UCH-1 (cell line): Measurements from ENCODE around the genes ZNF157, SYN1, SLC38A5, CACNA1F, GAGE12H, GAGE1 and AKAP4.

GRCh38 chrX:47370154-47370657 lies at the start of gene ZNF157:
Gene ZNF157 (plus strand): TSS chrX:47370578.
- RRBS: no CpG with 5 or more reads among the region's 5 CpGs

- RRBS: no CpG with 5 or more reads among the region's 25 CpGs
Measured at GRCh38 chrX:47555783-47556934, 4.8 kb upstream of the ARAF start.

GRCh38 chrX:47619606-47620252 lies at the start of gene SYN1:
Gene SYN1 (minus strand): TSS chrX:47619857.
- RRBS: 2% methylated on average over 13 of the region's 71 CpGs

DNA sequence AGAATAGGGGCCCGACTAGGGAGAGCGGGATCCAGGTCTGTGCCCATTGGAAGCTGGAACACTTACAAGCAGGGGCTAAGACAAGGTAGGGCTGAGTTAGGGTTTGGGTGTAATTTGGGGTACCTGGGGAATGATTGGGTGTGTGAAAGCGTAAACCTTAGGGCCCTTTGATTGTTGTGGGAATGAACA lies 840 bp upstream of the ELK1 start:
- RRBS: no CpG with 5 or more reads among the region's 3 CpGs

GRCh38 chrX:48107710-48108252 lies 22.6 kb upstream of the SPACA5B start:
- RRBS: no CpG with 5 or more reads among the region's 9 CpGs

DNA sequence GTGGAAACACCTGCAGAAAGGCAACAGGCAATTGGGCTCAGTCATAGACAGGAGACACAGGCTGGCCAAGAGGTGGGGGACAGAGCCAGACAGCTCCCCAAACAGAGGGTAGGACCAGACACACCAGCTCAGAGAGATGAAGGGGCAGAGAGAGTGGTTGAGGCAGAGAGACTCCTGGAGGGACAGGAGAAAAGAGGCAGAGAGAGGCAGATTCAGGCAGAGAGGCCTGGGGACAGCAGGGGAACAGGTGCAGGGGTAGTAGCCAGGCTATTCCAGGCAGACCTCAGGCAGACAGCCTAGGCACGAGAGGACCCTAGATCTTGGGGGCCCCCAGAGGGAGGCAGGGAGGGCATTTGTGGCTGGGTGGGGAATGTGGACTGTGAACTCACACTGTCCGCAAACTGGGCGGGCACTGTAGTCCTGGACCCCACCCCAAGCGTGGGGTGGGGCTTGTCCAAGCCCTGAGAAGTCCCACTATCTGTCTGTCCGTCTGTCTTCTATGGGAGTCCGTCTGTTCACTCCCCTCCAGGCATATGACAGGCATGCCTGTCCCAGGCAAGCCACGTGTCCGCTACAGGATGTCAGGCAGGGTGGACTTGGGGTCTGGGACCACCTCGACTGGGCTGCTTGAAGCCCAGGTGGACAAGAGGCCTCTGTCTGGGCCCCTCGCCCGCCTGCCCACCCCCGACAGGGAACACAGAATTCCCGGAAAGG lies at the start of gene SLC38A5:
Gene SLC38A5, minus strand, starts transcription at position 361 of the 714 bp plus-strand sequence.
- RRBS: no CpG with 5 or more reads among the region's 13 CpGs

- RRBS: no CpG with 5 or more reads among the region's 18 CpGs
Measured at GRCh38 chrX:48475673-48475974, 375 bp upstream of the FTSJ1 start.

GRCh38 chrX:48538028-48538759 lies 1.3 kb upstream of the TBC1D25 start:
- RRBS: no CpG with 5 or more reads among the region's 5 CpGs

GRCh38 chrX:48592919-48593372 lies 4.3 kb upstream of the WDR13 start:
- RRBS: no CpG with 5 or more reads among the region's 6 CpGs

DNA sequence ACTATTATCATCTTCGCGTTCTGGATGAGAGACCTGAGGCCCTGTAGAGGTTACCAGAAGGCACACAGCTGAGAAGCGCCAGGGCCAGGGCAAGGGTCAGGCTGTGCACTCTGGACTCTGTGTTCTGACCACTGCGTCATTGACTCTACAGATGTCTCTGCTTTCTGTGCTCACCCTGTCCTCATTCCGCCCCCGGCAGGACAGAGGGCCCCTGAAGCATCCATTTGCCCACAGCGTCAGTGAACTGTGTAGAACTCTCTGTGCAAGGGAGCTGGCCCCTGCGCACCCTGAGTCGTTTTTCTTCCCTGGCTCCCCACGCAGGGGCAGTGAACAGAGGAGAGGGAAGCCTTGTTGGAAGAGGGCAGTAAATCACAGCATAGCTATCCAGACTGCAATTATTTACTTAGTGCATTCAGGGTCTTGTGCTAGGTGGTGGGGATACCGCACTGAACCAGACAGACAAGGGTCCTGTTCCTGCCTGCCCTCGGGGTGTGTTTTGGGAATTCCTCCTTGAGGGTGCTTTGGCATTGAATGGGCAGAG lies 6.0 kb upstream of the WAS start:
- RRBS: no CpG with 5 or more reads among the region's 12 CpGs

GRCh38 chrX:48703872-48704705 lies 7.6 kb downstream of the SUV39H1 start:
- RRBS: no CpG with 5 or more reads among the region's 6 CpGs

GRCh38 chrX:48913019-48913770 lies 1.7 kb upstream of the SLC35A2 start:
- RRBS: no CpG with 5 or more reads among the region's 5 CpGs

GRCh38 chrX:48914446-48915309 lies 3.2 kb upstream of the SLC35A2 start:
- RRBS: no CpG with 5 or more reads among the region's 11 CpGs

- RRBS: no CpG with 5 or more reads among the region's 11 CpGs
Measured at GRCh38 chrX:49141645-49142526, 18.4 kb upstream of the GPKOW start.

GRCh38 chrX:49233095-49233743 lies at the start of gene CACNA1F:
Gene CACNA1F (minus strand): TSS chrX:49233340.
- RRBS: no CpG with 5 or more reads among the region's 12 CpGs

GRCh38 chrX:49579639-49580006 lies at the start of gene GAGE12H:
Gene GAGE12H (plus strand): TSS chrX:49579949.
- RRBS: no CpG with 5 or more reads among the region's 14 CpGs

- RRBS: no CpG with 5 or more reads among the region's 27 CpGs
Measured at GRCh38 chrX:49598814-49599315, at the start of gene GAGE1. Gene GAGE1 (plus strand): TSS chrX:49599020.

DNA sequence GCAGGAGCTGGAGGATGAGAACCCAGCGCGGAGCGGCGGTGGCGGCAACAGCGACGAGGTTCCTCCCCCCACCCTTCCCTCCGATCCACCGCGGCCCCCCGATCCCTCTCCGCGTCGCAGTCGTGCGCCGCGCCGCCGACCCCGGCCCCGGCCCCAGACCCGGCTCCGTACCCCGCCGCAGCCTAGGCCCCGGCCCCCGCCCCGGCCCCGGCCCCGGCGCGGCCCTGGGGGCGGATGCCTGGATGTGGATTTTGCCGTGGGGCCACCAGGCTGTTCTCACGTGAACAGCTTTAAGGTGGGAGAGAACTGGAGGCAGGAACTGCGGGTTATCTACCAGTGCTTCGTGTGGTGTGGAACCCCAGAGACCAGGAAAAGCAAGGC lies 467 bp downstream of the USP27X start:
- RRBS: no CpG with 5 or more reads among the region's 38 CpGs

GRCh38 chrX:50200841-50201377 lies at the start of gene AKAP4:
Gene AKAP4 (minus strand): TSS chrX:50201007.
- RRBS: no CpG with 5 or more reads among the region's 2 CpGs

- RRBS: no CpG with 5 or more reads among the region's 1 CpG
Measured at GRCh38 chrX:50595023-50595449, 124.4 kb upstream of the DGKK start.